Iris pigment epithelial cell (primary cell): ENCODE measurements around the gene GOLGA6L10.

GRCh38 chr15:81183104-81183529, 13.6 kb upstream of the IL16 start:
- RRBS, result no CpG with 5 or more reads among the region's 7 CpGs

- RRBS, result no CpG with 5 or more reads among the region's 3 CpGs
Observed at GRCh38 chr15:81183530-81183857, 13.2 kb upstream of the IL16 start.

GRCh38 chr15:81189507-81190174, 7.0 kb upstream of the IL16 start:
- RRBS, result no CpG with 5 or more reads among the region's 11 CpGs

- RRBS, result no CpG with 5 or more reads among the region's 2 CpGs
Observed at GRCh38 chr15:81273852-81274292, 50.1 kb downstream of the STARD5 start.

DNA sequence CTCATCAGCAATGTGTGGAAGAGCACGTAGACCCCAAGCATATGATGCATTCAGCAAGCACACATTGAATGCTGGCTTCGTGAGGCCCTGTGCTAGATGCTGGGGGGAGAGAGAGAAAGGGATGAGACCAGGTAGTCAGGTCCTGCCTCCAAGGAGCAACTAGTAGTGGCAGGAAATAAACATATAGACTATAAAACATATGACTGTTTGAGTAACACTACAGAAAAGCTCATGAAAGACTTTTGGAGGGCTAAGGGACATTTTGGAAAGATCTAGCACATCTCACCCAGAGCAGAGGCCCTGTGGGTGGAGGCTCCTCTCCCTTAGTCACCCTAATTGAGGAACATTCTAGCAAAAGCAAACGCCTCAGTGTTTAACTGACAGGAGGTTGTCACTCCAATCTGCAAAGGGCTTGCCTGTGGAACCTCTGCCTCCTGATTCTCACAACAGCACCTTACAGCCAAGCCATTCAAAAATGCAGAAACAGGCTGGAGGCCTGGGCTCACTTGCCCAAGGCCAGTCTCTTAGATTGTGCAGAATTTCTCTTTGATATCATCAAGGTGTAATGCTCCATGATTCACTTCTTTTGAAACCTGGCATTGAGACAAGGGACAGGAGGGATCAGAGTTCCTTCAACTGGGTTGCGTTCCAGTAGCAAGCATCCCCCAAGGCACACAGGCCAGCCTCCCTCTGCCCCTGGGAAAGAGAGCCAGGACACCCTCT, 26.1 kb downstream of the STARD5 start:
- RRBS, result no CpG with 5 or more reads among the region's 4 CpGs

GRCh38 chr15:81303877-81304926, 19.7 kb downstream of the STARD5 start:
- RRBS, result no CpG with 5 or more reads among the region's 10 CpGs

DNA sequence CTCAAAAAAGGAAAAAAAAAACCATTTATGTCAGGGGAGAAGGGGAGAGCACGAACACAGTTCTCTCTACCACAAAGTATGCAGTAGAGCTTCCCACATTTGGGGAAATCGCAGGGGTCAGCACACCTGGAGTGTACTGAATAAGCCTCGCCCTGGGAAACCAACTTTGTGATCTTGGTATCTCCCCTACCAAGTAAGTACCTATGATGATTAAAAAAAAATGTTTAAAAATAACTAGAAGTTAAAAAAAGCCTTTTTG, 88.4 kb downstream of the EFL1 start:
- RRBS, result no CpG with 5 or more reads among the region's 3 CpGs

GRCh38 chr15:82349361-82349816, at the start of gene GOLGA6L10:
Gene GOLGA6L10, minus strand, starts transcription at chr15:82349475.
- RRBS, result no CpG with 5 or more reads among the region's 9 CpGs

- RRBS, result no CpG with 5 or more reads among the region's 17 CpGs
Observed at GRCh38 chr15:82372053-82373193, 23.1 kb upstream of the GOLGA6L10 start.

GRCh38 chr15:82415581-82416546, 13.8 kb upstream of the GOLGA6L9 start:
- RRBS, result no CpG with 5 or more reads among the region's 10 CpGs

GRCh38 chr15:82541019-82541542, 824 bp upstream of the RPS17 start:
- RRBS, result no CpG with 5 or more reads among the region's 12 CpGs

- RRBS, result no CpG with 5 or more reads among the region's 10 CpGs
Observed at GRCh38 chr15:82750820-82751156, 41.1 kb upstream of the AP3B2 start.

DNA sequence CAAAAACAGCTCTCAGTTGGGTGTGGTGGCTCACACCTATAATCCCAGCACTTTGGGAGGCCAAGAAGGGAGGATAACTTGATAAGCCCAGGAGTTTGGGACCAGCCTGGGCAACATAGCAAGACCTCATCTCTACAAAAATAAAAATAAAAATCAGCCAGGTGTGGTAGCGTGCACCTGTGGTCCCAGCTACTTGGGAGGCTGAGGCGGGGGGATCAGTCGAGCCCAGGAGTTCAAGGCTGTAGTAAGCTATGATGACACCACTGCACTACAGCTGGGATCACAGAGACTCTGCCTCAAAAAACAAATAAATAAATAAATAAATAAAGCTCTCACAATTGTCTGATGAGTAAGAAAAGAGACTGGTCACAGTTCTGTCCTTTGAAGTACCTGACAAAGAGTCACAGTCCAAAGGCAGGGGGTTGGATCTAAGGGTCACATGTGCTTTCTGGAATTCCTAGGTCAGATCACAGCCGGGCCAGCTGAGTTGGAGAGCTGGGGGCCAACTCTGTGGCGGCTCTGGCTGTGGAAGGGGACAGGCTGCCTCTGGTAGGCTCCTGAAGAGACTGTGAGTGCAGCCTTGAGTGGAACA, 47.0 kb downstream of the WHAMM start:
- RRBS, result no CpG with 5 or more reads among the region's 5 CpGs

GRCh38 chr15:82944861-82945259, 7.7 kb downstream of the HOMER2 start:
- RRBS, result no CpG with 5 or more reads among the region's 5 CpGs

DNA sequence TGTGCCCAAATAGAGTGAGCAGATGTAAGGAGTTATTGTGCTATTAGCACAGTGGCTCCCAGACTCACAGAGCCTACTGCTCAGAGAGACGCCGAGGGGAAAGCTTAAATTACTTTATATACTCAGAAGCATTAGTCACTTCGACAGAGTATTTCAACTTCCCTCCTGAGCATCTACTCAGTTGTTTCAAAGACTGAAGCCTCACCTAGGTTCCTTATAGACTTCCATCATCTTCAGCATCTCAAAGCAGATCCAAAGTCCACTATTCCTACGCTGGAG, 776 bp downstream of the HOMER2 start:
- RRBS, result no CpG with 5 or more reads among the region's 4 CpGs

DNA sequence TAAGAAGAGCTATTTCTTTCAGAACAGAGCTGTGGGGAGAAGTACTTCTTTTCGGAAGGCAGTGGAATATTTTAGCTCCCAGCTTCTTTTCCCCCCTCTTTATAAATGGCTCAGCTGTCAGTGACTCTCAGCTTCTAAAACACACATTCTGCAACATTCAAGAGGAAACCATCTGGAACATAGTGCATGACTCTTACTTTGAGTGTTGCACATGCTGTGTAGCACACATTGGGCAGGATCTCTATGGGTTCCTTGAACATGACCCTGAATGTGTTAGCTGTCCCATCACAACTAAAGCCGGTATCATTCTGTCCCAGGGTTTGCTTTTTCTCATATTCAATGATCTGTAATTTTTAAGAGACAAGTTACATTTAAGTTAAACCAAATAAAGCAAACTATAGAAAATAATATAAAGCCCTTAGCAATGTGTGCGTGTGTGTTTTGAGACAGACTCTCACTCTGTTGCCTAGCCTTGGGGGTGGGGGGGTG, 7.1 kb upstream of the C15orf40 start:
- RRBS, result no CpG with 5 or more reads among the region's 3 CpGs

GRCh38 chr15:83061509-83062100, 5.4 kb downstream of the BTBD1 start:
- RRBS, result no CpG with 5 or more reads among the region's 4 CpGs

- RRBS, result no CpG with 5 or more reads among the region's 3 CpGs
Observed at GRCh38 chr15:83157335-83157685, 49.9 kb downstream of the TM6SF1 start.

DNA sequence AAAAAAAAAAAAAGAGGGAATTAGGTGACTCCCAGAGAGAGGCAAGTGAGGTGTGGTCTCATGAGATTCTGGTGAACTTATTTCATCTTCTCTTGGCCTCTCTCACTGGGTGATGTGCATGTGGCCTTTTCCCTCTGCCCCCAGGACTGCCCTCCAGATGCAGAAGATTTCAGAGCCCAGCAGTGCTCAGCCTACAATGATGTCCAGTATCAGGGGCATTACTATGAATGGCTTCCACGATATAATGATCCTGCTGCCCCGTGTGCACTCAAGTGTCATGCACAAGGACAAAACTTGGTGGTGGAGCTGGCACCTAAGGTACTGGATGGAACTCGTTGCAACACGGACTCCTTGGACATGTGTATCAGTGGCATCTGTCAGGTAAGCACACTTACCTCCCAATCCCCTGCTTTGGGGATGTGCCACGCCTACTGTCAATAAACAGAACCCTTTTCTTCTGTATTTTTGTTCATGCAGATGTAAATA, 165.8 kb downstream of the ADAMTSL3 start:
- RRBS, result no CpG with 5 or more reads among the region's 5 CpGs

DNA sequence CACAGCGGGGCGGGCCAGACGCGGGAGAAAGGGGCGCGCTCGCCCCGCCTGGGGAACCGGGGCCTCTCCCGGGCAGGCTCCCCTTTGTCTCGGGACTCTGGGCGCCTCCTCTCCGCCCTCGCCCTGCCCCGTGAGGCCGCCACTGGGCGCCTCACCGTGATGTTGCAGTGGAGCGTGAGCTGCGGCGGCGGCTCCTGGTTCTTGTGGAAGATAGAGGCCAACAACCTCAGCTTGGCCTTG, 179.3 kb upstream of the ZSCAN2 start:
- RRBS, result no CpG with 5 or more reads among the region's 22 CpGs